LUHMES (cell line): Measurements from ENCODE around the gene FYB2.

- PRO-cap = no peak
These were observed 956 bp upstream of the USP24 start for GRCh38 chr1:55216021-55216619.

DNA sequence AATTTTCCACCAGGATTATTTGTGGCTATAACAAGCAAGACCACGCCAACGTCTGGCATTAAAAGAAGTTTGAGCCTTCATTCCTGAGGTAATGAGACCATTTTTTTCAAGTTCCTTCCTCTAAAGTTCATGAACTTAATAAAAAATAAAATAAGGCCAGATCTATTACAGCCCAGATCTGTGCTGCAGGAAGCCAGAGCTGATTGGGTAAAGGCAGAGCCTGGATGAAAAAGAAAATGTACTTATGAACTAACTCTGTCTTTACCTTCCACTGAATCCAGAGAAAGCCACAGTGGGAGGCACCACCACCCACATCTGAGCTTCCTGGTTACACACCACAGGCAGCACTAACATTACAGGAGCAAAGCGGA, 293.7 kb downstream of the PLPP3 start:
- PRO-cap = no peak

DNA sequence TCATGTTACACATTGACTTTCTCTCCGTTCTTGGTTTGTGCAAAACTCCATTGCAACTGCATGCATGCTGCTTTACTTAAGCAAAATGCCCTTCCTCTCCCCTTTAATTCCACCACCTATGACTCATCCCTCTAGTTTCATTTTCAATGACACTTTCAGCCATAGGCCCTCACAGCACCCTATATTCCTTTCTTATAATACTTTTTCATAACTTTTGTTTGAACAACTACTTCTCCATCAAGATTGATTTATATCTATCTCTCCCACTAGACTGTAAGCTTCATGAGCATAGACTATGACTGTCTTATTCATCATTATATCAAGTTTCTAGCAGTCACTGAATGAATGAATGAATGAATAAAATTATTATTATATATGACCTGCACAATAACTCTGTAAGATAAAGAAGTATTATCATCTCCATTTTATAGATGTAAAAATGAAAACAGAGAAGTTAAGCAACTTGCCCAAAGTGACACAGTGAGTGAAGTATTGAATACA, 248.8 kb downstream of the PLPP3 start:
- PRO-cap = no peak

- PRO-cap = no peak
These were observed 181.7 kb downstream of the PLPP3 start for GRCh38 chr1:56397724-56398086.

- PRO-cap = unidirectional peak, minus-strand start at chr1:56425113
These were observed 154.5 kb downstream of the PLPP3 start for GRCh38 chr1:56424784-56425305.

- PRO-cap = no peak
These were observed 96.2 kb downstream of the PLPP3 start for GRCh38 chr1:56483101-56483587.

DNA sequence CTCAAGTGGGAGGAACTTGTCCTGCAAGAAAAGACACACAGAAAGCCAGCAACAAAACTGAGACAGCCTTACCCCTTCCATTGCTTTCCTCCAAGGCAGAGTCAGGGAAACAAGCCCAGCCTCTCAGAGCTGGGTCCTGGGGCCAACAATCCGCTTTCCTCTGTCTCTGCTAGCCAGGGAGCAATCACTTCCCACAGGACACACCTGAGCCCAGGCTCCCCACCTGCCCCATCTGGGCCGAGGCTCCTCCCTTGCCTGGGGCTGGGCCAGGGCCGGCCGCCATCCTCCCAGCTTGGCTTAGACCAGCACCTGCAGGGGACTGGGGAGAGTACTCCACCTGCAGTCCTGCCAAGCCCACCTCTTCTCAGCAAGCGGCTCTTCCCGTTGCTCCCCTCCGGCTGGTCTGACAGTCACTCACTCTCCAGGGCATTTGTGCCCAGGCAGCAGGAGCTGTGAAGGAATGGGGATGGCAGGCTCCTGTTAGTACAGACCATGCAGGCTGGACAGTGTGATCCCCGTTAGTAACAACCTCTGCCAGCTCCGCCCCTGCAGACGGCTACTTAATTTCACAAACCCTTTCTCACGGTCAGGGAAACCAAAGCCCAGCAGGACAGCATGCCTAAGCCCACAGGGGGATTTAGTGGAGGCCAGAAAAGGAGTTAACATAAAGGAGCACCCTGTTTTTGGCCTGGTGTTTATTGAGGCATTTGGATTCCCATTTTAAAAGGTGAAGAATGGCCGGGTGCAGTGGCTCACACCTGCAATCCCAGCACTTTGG, at the start of gene FYB2:
Gene FYB2 (minus strand): TSS at position 195 of the 778 bp plus-strand sequence.
- PRO-cap = no peak

DNA sequence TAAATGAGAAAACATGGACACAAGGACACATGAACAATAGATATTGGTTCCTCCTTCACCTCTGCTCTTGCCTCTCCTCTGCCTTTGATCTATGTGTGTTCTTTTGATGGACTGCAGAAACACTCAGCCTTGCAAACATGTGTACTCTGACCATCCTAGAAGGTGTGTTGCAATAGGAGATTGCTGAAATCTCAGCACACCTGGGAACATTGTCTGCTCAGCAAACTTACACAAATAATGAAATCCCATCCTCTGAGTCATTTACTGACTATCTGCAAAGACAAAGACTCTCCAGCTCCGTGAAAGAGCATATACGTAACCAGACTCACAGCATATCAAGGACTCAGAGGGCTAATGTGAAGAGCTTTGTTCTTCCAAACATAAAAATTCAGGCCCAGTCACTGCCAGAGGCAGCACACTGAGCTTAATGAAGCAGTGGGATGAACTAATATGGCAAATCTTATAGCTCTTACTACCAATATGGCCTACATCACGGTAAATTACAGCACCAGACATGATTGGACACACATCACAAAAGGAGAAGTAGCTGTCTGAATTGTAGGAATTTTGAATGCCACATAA, 143.6 kb downstream of the DAB1 start:
- PRO-cap = no peak

GRCh38 chr1:58274298-58274876, 272.1 kb downstream of the OMA1 start:
- PRO-cap = no peak

DNA sequence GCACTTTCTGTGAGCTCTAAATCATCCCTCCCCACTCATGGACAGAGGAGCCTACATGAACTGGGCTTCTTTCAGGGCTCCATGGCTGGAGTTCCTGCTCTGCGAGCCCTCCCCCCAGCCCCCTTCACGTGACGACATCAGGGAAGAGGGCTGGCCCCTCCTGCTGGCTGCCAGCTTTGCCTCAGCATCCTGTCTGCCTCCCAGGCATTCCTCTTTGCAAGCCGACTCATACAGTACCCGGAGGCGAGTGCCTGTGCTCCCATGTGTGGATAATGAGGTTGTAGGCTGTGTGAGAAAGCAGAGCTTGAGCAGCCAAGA, 113.8 kb downstream of the OMA1 start:
- PRO-cap = no peak

DNA sequence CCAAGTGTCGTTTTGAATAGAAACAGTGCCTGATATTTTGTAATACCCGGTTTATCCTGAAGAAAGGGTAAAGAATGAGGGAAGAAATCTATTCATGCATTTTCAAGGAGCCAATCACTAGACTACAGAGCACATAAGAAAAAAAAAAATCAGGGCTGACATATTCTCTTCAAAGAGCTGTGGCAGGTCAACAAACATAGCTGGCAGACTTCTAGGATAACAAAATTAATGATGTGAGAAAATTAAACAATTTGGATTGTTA, 1.2 kb downstream of the OMA1 start:
- PRO-cap = no peak

- PRO-cap = no peak
These were observed 1.5 kb downstream of the TACSTD2 start for GRCh38 chr1:58575519-58575996.

DNA sequence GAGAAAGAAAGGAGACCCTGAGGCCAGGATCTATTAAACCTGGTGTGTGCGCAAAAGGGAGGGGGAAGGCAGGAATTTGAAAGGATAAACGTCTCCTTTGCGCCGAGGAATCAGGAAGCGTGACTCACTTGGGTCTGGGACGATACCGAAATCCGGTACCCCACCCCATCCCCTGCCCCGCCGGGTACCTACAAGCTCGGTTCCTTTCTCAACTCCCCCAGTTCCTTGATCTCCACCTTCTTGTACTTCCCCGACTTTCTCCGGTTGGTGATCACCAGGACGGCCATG, 1.1 kb downstream of the TACSTD2 start:
- PRO-cap = no peak

DNA sequence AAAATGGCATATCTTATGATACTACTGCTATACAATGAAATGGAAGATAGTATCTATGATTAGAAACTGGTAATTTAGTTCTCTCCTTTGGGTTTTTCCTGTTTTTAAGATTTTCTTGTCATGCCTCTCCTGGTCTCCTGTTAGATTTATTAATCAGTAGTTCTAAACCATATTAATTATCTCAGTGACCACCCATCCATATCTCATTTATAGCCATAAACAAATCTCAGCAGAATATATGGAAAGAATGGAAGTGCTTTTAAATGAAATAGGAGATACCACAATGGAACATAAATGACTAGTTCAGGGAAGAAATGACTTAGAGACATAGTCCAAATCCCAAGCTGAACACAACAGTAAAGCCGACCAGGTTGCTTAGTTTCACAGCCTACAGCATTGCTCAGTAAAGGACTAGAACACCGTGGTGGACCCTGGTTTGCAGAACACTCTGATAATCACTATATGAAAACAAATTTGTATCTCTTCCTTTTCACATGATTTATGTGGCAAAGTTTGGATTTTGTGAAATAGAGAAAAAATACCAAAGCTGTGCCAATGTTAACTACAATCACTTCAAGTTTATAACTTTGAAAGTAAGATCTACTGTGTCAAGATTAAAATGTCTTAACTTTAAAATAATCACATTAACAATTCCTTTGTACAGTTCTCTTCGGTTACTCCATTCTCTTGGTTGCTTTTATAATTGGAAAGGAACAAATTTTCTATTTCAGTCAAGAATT, 40.3 kb downstream of the MYSM1 start:
- PRO-cap = no peak

GRCh38 chr1:58755072-58756089, 28.5 kb downstream of the JUN start:
- PRO-cap = no peak

DNA sequence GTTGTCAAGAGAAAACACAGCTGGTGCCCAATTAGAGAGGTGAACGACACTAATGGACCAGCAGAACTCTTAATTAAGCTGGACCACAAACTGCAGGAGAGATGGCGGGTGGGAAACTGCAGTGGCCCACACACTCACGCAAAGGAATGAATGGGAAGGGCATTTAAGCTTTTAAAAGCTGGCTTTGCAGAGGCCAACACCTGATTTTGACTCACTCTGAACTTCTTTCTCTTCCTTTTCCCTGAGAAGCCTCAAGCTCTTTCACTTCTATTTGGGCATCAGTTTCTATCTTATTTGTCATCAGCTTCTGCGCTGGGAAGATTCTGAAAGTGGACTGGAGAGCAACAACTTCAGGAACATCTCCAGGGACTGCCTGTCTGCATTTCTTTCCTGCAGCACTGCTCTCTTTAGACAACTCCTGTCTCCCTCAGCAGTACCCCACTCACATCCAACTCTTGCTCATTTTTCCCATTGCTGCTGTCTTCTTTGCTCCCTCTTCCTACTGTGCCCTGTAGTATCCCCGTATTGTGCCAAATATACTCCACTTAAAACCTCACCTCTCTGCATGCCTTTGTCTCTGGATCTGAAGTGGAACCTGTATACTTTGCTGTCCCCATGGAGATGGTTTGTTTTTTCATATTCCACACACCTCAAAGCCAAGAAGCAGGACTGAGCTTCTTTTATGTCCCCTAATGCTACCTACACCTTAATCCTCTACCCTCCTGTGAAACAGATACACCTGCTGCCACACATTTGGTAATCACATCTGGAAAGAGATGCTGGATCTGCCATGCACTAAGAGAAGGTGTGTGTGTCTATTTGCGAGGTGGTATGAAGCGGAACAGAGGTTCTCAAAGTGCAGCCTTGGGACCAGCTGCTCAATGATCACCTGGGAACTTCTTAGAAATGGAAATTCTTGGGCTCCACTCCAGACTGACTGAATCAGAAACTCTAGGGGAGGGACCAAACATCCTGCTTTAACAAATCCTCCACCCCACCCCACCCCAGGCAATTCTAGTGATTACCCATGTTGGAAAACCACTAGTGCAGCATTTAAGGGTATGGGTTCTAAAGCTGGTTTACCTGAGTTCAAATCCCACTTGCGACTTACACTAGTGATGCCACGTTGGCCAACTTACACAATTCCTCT, 143.5 kb upstream of the JUN start:
- PRO-cap = no peak

GRCh38 chr1:58955008-58955354, 171.1 kb upstream of the JUN start:
- PRO-cap = no peak

GRCh38 chr1:59020091-59020867, 236.4 kb upstream of the JUN start:
- PRO-cap = no peak

DNA sequence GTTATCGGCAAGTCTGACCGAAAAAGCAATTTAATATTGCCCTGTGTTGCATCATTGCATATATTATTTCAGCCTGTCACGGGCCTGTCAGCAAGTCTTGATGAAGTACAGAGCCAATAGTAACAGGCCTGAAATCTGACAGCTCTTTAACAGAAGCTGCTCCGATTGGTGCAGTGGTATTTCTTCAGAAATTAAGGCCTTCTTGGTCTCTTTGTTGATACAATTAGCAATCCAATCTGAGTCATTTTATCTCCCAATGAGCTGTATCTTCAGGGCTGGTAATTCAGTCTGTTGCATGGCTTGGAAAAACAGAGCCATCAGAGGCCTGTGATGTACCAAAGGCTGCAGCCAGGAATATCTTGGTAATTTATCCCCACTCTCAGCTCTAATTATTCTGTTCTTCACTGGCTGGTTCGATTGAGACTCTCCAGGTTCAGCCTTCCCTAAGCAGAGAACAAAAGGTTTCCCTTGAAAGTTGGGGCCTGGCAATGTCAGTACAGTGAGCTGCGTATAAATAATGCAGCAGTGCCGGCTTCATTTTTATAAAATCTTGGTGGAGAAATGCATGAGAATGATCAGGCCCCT, 149.6 kb downstream of the FGGY start:
- PRO-cap = no peak

GRCh38 chr1:59487362-59487860, 190.5 kb downstream of the FGGY start:
- PRO-cap = no peak